UCH-1 (cell line): ENCODE measurements around a stretch of chr5.

DNA sequence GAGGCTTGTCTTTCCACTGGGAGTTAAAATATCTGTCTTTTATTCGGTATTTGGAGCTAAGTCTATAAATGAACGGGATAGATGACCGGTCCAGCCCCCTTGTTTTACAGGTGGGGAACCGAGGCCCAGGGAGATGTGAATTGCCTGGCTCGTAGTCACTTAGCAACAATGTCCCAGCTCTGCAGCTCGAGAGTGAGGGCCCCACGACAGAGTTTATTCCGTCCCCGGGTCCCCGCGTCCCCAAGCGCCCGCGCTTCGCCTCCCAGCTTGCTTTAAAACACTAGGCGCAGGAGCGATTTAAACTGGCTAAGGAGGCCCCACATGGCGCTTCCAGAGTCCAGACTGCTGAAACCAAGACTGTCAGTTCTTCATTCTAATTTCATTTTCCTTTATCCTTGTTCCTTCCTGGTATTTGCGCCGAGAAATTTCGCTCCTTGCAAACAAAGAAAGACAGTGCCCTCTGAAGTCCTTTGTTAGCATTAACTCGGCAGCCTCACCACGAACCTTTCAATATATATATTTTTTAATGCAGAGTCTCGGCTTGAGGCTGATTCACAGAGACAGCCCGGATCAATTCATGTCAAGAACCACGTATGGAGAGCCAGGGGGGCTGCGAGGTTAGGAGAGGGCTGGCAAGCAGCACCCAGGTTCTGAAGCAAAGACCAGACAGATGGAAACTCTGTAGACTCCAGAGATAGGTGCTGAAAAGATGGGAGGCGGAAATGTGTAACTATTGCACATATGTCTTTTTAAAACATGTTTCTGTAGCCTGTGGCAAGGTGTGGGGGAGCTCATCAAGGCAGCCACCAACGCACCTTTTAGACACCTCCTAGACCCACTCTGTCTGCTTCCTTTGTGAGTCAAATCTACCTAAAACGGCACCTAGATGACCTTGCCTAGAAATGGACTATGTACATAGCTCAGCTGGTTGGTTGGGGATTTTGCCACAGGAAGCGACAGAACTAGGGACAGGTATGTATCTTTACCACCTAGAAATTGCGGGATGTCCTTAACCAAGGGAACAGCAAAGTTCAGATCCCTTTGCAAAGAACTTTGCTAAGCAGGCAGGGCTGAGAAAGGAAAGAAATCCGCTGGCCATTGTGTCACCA, 1.6 kb upstream of the ENC1 start:
- RRBS, result no CpG with 5 or more reads among the region's 33 CpGs

GRCh38 chr5:74720092-74720923, 35.3 kb downstream of the HEXB start:
- RRBS, result no CpG with 5 or more reads among the region's 8 CpGs

GRCh38 chr5:75055500-75056404, 3.4 kb upstream of the GCNT4 start:
- RRBS, result no CpG with 5 or more reads among the region's 9 CpGs

- RRBS, result no CpG with 5 or more reads among the region's 10 CpGs
Observed at GRCh38 chr5:75363718-75364772, 27.0 kb downstream of the HMGCR start.

GRCh38 chr5:75399968-75400410, 63.0 kb downstream of the HMGCR start:
- RRBS, result no CpG with 5 or more reads among the region's 7 CpGs

DNA sequence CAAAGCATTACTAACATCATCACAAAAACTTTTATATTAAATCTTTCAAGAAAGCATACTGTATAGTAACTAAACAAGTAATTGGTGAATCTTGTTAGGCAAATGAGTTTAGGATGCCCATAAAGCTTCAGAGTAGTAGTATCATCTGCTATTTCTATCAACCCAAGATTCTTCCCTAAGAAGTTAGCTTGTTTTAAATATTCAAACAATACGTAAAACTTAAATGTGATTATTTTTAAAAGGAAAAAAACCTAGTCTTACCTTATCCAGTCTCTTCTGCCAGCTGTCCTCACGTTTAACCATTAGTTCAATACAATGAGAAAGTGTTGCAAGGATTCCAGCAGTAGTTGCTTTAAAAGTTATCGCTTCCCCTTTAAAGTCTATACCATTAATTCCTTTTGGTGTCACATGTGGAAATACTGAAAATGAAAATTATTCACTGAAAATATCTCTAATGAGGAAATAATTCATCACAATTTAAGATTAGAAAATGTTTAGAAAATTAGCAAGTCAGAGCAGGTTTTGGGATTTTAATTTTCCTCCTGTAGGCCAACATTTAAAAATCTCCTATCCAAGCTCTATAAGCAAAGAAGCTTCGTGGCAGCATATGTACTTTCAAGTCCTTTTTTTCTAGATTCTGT, 79.7 kb downstream of the HMGCR start:
- RRBS, result no CpG with 5 or more reads among the region's 4 CpGs

DNA sequence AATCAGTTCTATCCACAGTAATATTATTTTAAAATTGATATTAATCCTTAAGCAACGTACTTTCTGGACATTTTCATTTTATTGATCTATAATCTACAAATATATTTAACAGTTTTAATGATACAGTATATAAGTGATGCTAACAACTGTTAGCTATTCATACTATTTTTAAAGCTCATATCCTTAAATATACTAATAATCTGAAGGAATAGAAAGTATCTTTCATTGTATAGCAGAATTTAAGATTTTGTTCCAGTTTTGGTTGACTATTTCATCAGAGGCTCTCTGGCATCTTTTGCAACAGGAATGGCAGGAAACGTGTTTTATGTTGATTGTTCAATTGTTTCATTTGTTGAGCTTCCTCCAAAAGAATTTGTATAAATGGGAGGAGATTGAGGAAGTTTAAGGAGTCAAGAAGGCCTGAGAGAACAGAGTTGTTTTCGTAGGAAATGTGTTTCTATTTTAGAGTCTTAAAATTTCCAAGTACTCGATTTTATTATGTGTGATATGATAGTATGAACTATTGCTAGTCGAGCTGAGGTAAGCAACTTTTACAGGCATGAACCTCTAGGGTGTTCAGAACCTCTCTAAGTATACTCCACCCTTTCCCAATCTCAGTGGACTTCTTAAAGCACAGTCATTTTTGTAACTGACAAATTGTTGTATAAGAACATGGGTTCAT, 47.4 kb upstream of the CERT1 start:
- RRBS, result no CpG with 5 or more reads among the region's 5 CpGs

DNA sequence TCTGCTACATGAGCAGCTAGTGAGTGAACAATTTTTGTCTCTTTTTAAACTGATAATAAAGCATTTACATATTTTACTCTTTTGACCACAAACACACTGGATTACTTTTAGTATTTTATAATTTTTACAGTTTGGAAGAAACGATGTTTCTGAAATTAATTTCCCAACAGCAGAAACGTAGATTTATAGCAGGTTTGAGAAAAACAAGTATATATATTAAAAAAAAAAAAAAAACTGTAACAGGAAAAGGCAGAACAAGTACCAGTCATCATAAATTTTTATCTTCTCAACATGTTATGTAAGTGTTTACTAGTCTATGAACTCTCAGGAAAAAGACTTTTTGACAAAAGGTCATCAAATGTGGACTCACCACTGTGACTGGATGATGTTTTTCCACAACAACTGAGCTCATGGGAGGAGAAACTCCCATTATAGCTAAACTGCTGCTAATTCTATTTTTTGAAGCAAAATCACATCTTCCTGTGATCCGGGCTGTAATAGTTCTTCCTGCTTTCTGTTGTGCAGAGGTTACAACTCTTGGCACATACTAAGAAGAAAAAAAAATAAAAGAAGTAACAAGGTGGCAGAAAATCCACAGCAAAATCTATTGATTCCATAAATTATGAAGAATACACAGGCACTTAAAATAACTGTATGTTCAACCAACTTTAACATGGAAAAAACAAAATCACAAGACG, 39.7 kb downstream of the POC5 start:
- RRBS, result no CpG with 5 or more reads among the region's 4 CpGs

GRCh38 chr5:76273561-76273942, 129.5 kb upstream of the IQGAP2 start:
- RRBS, result no CpG with 5 or more reads among the region's 7 CpGs

- RRBS, result no CpG with 5 or more reads among the region's 2 CpGs
Observed at GRCh38 chr5:76404821-76405124, 1.7 kb downstream of the IQGAP2 start.

DNA sequence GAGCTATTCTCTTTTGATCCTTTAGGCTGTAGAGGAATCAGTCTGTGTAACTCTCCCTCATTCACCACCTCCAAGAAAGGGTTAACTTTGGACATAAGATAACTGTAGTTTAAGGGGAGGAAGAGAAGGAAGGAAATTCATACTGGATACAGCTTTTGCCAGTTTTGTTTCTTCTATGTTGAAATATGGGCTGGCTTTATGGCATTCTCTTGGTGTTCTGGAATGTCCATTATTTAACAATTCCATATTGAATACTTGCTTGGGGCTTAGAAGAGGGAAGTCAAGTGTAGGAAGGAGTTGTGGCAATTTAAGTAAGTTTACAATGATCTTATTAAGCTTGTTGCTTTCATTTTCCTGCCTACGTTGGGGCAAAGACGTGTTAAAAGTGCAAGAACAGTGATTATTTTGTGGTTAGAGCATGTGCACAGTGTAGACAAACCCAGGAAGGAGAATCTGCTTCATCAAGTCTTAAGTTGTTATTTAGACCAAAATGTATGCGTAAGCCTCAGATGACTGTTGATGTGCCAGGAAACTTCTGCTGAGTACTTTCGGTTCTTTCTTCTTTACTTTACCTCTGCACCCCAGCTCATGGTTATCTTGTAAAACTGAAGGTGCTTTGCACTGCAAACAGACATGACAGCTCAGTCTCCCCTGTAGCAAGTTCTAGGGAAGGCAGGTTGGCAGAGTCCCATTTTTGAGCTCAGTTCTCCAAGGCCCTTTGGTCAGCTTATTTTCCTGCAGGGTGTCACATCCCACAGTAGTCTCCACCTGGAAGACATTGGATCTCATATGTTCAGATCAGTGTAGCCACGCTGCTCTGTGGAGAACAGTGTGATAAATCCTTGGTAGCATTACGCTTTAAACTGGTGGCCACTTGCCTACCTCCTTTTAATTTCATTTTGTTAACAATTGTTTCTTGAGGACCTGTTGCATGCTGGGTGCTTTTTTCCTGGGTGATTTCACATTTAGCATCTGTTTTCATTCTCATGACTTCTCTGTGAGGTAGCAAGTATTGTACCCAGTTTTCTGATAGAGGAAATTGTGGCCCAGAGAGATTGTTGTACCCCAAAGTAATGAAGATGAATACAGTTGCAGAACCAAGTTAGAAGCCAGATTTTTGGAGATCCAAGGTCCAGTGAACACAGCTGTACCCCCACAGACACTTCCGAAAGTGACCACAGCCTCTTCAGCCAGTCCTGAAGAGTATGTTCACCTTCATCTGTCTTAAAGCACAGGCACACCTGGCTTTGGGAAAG, 75.6 kb downstream of the F2RL2 start:
- RRBS, result no CpG with 5 or more reads among the region's 7 CpGs

GRCh38 chr5:76732476-76732903, 16.6 kb downstream of the F2R start:
- RRBS, result 26% methylated on average over 7 of the region's 12 CpGs

DNA sequence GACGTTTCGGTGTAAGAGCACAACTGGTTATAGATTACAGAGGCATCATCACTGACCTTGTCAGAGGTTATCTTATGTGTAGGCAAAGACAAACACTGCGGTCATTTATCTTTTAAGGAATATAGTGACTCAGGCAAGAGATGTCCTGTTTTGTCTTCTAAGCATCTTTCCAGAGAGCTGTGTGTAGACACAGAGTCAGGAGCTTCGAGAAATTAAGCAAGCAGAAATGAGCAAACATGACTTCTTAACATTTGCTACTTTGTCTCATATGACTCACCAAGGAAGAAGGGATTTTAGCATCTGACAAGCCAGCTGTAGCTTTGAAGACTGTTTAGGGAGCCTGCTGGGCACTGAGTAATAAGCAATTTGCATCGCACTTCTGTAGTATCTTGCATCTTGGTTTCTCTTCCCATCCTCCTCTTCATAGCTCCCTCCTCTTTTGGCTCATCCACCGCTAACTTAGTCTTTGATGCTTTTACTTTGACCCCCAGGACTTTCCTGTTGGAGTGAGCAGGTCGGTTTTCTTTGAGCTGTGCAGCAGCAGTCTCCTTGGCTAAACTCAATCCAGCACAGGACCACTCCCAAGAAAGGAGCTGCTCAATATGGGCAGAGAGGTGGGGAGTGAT, 12.7 kb upstream of the F2RL1 start:
- RRBS, result no CpG with 5 or more reads among the region's 7 CpGs

DNA sequence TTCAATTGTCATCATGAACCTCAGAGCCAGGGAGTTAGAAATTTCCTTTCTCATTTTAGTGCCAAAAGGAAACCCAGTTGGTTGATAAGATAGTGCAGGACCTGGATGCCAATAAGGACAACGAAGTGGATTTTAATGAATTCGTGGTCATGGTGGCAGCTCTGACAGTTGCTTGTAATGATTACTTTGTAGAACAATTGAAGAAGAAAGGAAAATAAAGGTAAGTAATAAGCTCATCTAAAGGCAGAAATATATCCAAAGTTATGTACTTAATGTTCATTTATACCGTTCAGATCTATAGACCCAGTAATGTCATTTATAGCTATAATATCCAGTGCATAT, 27.8 kb downstream of the S100Z start:
- RRBS, result no CpG with 5 or more reads among the region's 3 CpGs

DNA sequence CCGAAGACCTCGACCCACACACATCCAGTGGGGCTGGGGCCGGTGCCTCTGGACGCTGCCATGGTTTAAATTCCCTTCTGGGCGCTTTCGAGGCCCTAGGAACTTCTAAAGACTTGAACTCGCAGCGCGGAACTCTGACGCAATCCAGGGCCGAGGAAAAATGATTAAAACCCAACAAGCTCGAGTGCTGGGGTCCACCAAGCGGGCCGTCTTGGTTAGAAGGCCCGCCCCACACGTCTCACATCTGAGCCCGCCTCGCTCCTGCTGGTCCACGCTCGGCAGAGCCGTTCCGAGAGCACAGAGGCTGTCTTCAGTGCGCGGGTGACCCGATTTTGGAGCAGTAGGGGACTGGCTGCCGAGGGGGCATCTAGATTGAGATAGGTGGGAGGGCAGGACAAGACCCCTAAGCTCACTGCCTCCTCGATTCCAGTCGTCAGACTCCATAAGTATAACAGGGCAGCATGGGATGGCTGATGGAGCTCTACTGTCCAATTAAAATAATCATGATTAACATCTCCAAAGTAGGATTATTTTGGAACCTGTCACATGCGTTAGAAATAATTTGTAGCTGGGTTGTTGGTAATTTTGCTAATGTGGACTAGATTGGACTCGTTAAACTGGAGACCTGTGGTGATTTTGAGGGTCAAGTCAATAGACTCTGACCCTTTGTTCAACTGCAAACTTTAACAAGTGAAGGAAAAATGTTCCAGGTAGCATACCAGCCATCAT, 1.7 kb downstream of the CRHBP start:
- RRBS, result no CpG with 5 or more reads among the region's 30 CpGs

GRCh38 chr5:76958495-76959153, 5.8 kb downstream of the CRHBP start:
- RRBS, result no CpG with 5 or more reads among the region's 8 CpGs

DNA sequence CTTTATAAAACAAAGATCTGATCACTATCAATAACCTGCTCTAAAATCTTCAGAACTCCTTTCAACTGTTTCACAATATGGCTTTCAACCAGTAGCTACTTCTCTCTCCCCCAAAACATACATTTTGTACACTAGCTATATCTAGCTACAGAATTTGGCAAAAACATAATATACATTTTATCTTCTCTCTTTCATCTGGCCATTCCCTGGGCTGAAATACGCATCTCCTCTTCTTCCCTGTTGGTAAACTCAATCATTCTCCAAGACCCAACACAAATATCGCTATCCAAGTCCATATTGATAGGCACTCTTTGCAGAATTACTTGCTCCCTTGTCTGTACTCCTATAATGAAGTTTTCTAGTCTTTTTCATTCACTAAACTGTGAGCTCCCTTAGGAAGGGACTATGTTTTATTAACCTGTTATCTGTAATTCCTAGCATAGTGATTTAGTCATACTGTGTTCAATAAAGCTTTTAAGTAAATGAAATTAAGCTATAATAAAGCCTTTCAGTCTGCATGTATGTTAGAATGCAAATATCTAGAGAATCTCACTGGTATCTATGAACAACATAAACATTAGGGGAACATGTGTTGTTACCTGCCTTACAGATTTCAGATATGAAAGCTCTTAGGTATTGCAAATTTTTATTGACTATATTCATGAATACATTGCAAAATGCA, 216.0 kb downstream of the AP3B1 start:
- RRBS, result no CpG with 5 or more reads among the region's 2 CpGs

- RRBS, result no CpG with 5 or more reads among the region's 2 CpGs
Observed at GRCh38 chr5:78221975-78222608, 72.4 kb downstream of the AP3B1 start.

GRCh38 chr5:78485362-78485819, 125.0 kb downstream of the SCAMP1 start:
- RRBS, result no CpG with 5 or more reads among the region's 5 CpGs

DNA sequence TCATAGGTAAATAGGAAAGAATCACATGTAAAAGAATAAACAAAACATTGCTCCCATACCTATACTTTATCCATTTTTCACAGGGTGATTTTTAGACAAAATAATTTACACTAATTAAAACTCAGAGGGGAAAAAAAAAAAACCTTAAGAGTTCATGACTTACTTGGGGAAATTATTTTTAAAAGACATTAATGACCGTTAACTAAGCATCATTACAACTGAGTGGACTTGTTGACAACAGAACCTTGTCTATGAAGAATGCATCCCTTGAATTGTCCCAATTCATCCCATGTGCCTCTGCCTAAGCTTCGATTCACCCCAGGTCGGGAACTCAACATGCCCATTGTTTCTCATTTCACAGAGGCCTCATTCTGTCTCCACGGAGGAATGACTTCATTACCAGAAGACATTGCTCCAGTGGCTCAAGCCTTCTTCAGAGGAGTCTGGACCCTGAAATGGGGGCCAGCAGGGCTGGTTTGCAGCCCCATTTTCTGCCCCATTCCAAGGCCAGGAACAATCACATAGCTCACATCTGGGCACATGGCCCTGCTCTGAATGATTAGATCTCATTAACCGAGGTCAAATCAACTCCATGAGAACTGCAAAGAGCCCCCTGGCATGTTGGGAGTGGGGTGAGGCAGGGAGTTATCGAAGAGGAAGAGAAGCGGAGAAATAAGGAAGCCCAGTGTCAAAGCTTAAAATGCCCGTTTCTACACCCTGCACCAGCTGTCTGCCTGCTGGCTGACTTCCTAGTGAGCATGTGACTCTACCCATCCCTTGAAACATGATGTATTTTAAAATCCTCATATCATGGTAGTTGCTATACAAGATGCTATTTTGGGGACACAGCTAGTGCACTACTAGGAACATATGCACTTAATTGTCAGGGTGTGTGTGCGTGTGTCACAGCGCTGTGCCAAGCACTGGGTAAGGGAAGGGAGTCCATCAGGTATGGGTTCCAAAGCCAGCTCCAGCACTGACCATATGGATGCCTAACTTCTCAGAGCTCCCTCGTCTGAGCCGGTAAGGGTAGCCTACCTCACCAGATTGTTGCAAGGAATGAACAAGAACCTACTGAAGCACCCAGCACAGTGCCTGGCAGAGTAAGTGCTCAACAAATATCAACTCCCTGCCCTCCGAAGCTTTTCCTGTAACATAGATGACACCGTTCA, 137.2 kb downstream of the LHFPL2 start:
- RRBS, result no CpG with 5 or more reads among the region's 14 CpGs